SUDHL5 (cell line): ENCODE measurements around a stretch of chr3.

- PRO-cap, result no peak
Measured at GRCh38 chr3:188191787-188192550, 38.0 kb downstream of the LPP start.

- PRO-cap, result no peak
Measured at GRCh38 chr3:188206334-188206981, 52.5 kb downstream of the LPP start.

GRCh38 chr3:188231417-188231871, 77.5 kb downstream of the LPP start:
- PRO-cap, result no peak

- PRO-cap, result no peak
Measured at GRCh38 chr3:188288145-188288569, 134.2 kb downstream of the LPP start.

DNA sequence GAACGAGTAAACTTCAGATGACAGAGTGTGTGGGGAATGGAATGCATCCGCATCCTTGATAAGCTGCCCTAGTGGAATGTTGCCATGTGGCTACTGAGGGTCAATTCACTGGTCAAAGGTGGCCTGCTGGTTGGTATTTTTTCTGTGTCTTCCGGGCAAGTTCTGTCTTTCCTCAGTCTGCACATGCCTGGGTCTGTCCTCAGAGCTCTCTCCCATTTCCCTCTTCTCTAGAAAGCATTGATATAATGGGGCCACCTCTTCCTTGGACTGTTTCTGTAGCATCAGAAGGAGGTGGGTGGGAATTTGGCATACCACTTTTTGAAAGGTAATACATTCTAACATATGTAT, 136.7 kb downstream of the LPP start:
- PRO-cap, result no peak

DNA sequence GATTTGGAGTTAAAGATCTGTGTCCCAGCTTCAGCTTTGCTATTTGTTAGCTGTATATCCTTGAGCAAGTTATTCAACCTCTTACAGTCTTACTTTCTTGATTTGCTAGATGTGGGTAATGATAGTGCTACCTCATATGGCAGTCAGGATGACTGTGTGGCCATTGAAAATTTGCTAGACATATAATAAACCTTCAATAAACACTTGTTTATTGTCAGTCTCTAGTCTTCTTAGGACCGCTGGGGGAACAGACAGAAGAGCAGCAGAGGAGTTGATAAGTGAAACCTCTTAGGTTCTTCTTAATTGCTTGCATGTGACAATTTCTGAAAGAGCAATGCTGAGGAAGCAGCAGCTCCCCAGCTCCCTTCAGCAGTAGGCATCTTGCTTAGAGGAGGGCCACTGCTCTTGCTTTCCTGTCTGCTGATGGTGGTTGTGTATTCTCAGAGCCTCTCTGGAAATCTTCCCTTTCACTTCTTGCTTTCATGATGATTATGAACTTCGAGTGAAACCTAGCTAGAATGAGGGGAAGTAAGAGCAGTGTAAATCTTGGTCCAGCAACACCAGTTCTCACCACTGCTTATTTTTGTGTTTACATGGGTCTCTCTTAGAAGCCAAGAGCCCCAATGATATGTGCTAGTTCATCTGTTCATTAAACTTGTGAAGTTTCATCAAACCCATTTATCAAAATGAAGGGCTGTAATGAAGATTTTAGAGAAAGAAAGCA, 246.5 kb downstream of the LPP start:
- PRO-cap, result no peak

GRCh38 chr3:188438826-188439690, 285.1 kb downstream of the LPP start:
- PRO-cap, result no peak

DNA sequence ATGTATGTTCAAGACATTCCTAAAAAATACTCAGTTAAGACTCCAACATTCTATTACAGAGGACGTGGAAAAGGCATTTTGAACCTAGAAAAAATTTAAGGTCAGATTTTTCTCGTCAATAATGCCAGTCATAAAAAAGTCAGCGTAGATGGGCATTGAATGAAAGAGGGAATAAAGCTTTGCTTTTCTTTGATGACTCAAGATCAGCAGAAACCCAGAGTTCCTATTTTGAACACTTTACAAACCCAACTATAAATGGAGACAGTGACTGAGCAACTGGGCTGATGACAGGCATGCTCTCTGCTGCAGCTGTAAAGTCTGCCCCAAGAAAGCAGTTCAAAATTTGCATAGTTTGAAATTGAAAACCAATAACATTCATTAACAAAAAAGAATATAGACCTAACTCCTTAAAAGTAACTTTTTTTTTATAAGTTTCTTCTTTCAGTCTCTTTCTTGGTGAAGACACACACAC, 452.7 kb downstream of the LPP start:
- PRO-cap, result no peak

- PRO-cap, result no peak
Measured at GRCh38 chr3:188635500-188636362, 481.8 kb downstream of the LPP start.

GRCh38 chr3:188780146-188781252, 391.3 kb upstream of the TPRG1 start:
- PRO-cap, result no peak

- PRO-cap, result no peak
Measured at GRCh38 chr3:188788332-188788901, 383.4 kb upstream of the TPRG1 start.

- PRO-cap, result no peak
Measured at GRCh38 chr3:188846830-188847490, 324.8 kb upstream of the TPRG1 start.

DNA sequence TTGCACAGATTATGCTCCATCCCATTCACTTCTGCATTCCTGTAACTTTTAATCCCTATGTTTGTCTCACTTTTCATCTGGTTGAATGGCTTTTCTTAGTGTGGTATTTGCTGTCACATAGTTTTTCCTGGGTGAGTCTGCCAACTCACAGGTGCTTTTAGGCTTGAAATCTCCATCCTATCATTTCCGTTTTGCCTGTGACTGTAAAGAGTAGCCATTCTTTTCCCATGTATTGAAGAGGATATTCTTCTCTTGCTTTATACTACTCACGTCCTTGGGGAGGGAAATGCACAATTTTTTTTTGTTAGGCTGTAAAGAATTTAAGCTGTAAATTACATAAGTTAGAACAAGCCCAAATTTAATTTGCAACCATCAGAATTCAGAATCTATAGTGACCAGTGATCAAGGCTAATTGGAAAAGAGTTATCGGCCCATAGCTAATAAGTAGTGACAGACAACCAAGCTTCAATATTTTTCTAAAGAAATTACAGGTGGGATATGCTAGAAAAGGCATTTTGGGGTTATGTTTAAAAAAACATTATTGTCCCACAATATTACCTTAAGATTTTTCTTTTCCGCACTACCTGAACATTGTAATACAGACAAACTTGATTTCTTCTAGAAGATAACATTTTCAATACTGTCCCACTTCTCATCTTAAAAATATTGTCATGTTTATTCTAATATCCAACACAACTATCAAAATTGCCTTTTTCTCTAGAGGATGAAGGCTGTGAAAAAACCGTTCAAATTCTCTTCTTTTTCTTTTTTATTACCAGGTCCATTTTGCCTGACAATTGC, 296.9 kb upstream of the TPRG1 start:
- PRO-cap, result no peak

DNA sequence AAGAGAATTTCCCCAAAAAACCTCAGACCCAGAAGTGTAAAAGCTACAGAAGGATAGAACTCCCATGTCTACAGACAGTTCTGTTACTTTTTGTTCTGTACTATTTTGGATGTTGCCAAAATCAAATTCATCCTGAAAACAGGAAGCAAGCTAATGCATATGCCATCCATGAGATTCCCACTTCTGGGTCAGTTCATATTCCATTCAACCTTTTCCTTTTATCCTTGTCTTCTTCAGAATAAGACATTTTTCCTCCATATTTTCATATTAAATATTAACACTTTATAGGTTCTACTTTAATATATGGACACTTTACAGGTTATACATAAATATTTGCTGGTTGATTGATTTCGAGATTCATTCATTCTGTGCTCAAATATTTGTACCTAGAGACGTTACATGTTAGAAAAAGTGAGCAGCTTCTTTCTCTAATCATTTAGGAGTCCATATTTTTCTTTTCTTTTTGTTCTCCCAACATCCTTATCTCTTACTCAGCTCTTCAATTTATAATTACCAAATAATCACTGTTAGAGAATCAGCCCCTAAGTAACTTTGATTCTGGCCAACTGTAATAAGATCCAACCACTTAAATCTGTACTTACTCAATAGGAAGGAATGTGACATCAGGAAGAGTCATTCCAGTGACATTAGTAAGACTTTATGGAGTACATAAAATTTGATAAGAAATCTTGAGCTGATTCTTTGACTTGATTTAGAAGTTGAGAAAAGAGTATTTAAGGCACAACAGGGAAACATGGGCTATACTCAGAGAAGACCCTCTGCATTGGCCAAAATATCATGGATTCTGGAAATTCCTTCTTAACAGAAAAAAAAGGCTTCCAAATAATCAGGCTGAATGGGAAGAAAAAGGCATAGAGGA, 290.0 kb upstream of the TPRG1 start:
- PRO-cap, result no peak

DNA sequence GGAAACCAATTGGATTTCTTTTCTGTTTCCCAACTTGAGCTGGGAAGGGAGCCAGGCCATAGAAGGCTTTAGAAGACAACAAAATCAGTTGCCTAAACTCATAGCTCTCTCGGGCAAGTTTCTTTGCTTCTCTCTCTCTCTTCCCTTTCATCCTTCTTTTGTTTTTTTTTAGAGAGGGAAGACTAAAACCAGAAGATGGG, 227.6 kb upstream of the TPRG1 start:
- PRO-cap, result no peak

- PRO-cap, result no peak
Measured at GRCh38 chr3:188951662-188952245, 220.0 kb upstream of the TPRG1 start.

- PRO-cap, result no peak
Measured at GRCh38 chr3:188955982-188956416, 215.8 kb upstream of the TPRG1 start.

DNA sequence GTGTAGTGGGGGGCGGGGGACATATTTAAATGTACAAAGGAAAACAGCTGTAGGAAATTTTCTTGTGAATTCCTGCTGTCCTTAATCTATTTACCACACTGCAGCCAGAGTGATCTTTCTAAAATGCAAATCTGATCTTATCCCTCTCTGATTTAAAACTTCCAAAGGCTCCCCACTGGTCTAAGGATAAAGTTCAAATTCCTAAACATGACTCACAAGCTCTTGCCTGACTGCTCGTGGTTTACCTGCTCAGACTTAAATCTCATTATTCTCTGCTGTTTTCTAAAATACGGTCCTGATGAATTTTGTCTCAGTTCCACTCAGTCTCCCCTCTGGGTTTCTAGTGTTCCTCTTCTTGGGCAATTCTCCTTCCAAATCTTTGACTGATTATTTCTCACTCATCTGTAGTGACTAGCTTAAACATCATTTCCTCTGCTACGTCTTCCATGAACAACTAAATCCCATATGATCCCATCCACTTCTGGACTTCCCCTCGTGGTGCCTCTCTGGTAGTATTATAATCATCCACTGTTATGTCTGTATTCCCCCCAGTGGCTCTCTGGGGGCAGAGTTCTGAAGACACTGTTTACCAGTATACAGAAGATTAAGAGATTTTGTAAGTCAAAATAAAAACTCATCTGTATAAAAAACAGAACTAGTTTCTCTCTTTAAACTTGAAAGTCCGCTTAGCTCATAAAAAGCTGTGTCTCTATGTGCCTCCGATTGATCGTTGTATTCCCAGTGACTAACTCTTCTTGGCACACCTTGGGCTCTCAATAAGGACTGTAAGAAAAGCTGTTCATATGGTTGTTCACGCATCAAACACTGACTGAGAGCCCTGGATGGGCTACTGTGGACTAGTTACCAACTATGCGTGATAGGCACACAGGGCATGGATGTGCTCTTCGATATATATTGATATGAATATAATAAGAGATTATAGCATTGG, 108.2 kb downstream of the P3H2 start:
- PRO-cap, result no peak

GRCh38 chr3:190317526-190318575, 4.4 kb downstream of the CLDN1 start:
- PRO-cap, result no peak

- PRO-cap, result no peak
Measured at GRCh38 chr3:190322836-190323757, 851 bp upstream of the CLDN1 start.